Uterus (tissue), 7 donors: ENCODE results near the genes HTR6 and CAMK2N1.

DNA sequence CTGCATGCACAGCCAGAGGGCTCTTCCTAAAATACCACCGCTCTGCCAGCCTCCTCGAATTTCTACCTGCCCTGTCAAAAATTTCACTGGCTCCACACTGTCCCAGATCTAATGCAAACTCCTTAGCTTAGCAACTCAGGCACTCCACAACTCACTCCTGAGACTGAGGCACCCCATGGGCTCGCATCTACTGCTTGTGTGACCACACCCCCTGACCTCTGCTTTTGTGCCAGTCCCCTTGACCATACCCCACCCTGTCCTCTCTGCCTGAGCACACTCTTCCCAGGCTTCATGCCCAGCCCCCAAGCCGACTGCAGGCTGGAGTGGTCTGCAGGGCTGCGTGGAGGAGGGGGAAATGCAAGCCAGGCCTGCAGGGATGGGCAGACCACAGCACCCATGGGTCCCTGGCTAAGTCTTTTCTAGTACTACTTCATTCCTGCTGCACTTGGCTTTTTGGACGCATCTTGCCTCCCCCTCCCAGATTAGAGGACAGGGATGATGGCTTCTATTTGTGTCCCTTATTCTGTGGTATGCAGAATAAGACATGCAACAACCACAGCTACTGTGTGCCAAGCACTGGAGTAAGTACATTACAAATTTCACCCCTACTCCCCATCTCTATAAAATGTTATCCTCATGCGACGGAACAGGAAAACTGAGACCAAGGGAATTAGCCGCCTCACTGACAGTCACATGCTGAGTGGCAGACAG, 5.5 kb downstream of the CAPZB start:
- PRO-cap, 4 experiments, result no peak in any of the 4 experiments
- RAMPAGE, long total RNA, 2 experiments, result no peak in any of the 2 experiments
- RRBS, result no CpG with 5 or more reads among the region's 9 CpGs

- PRO-cap, 4 experiments, result peak in 1 of 4 experiments; most common plus-strand start chr1:19665075 (in 1)
- RAMPAGE, long total RNA, 2 experiments, result no peak in any of the 2 experiments
- RRBS, result 3% methylated on average over 42 of the region's 84 CpGs
Observed at GRCh38 chr1:19664634-19665274, at the start of gene HTR6. Gene HTR6, plus strand, starts transcription at chr1:19664875.

DNA sequence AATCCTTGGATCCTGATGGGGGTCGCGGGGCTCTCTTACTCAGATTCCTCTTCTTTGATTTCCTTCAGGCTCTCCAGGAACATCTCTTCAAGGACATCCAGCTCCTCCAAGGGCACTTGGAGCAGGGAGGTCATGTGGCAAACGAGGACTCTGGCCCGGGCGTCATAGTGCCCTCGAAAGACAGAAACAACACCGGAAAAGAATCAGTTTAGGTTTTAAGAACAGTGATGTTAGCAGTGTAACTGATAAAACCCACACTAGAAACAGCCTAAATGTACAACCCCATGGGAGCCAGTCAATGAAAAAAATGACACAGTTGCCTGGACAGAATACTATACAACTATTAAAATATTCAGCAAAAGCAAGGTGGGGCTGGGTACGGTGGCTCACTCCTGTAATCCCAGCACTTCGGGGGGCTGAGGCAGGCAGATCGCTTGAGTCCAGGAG, 44.1 kb downstream of the TMCO4 start:
- PRO-cap, 4 experiments, result no peak in any of the 4 experiments
- RAMPAGE, long total RNA, 2 experiments, result start-site peak on the minus strand in 1 of 2 experiments, centred at position 129 of the sequence, 12 reads per replicate
- RRBS, result 100% methylated on average over 3 of the region's 10 CpGs

GRCh38 chr1:19800365-19800640, 587 bp upstream of the TMCO4 start:
- PRO-cap, 4 experiments, result peak in 1 of 4 experiments; most common minus-strand start chr1:19800504 (in 1)
- RAMPAGE, long total RNA, 2 experiments, result no peak in any of the 2 experiments
- RRBS, result no CpG with 5 or more reads among the region's 6 CpGs

GRCh38 chr1:19981149-19982057, 2.0 kb upstream of the PLA2G2A start:
- PRO-cap, 4 experiments, result no peak in any of the 4 experiments
- RAMPAGE, long total RNA, 2 experiments, result no peak in any of the 2 experiments
- RRBS, result no CpG with 5 or more reads among the region's 11 CpGs

DNA sequence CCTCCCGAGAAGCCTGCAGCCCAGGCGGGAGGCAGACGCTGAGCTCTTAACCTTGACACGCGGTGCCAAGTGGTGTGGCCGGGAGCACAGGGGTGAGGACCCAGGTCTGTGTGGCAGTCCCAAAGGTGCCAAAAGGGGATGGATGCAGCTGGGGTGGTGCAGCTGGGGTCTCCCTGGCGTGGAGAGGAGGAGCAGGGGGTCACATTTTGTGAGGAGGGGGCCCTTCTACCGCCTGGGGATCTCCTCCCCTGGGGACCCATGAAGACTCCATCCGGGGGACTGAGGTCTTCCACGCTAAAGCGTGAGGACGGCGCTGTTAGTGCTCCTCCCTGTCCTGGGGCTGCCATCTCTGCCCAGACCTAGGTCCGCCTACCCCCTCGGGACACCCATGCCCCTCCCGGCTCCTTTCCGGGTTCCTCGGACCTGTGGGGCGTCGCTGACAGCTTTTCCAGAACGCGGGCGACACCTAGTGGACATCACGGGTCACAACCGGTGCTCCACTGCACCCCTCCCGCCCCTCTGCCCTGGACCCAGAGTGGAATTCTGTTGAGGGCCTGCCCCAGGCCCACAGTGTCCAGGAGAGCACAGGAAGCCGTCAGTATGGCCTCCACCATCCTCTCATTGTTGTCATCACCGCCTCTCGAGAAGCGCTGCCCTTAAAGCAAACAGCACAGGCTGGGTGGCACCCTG, 13.1 kb downstream of the PLA2G2F start:
- PRO-cap, 4 experiments, result peak in 2 of 4 experiments; most common minus-strand start position 351 of the sequence (in 2)
- RAMPAGE, long total RNA, 2 experiments, result no peak in any of the 2 experiments
- RRBS, result 2% methylated on average over 8 of the region's 30 CpGs

GRCh38 chr1:20322069-20322630, 31.5 kb downstream of the VWA5B1 start:
- PRO-cap, 4 experiments, result no peak in any of the 4 experiments
- RAMPAGE, long total RNA, 2 experiments, result no peak in any of the 2 experiments
- RRBS, result no CpG with 5 or more reads among the region's 10 CpGs

GRCh38 chr1:20350113-20350312, 59.3 kb downstream of the VWA5B1 start:
- PRO-cap, 4 experiments, result peak in 1 of 4 experiments; most common minus-strand start chr1:20350211 (in 1)
- RAMPAGE, long total RNA, 2 experiments, result no peak in any of the 2 experiments
- RRBS, result no CpG with 5 or more reads among the region's 7 CpGs

GRCh38 chr1:20485479-20486580, at the start of gene CAMK2N1:
Gene CAMK2N1, minus strand, starts transcription at chr1:20486210.
- PRO-cap, 4 experiments, result peak in 4 of 4 experiments; most common plus-strand start chr1:20485727 (in 4); most common minus-strand start chr1:20485617 (in 3)
- RAMPAGE, long total RNA, 2 experiments, result no peak in any of the 2 experiments
- RRBS, result 2% methylated on average over 45 of the region's 123 CpGs

DNA sequence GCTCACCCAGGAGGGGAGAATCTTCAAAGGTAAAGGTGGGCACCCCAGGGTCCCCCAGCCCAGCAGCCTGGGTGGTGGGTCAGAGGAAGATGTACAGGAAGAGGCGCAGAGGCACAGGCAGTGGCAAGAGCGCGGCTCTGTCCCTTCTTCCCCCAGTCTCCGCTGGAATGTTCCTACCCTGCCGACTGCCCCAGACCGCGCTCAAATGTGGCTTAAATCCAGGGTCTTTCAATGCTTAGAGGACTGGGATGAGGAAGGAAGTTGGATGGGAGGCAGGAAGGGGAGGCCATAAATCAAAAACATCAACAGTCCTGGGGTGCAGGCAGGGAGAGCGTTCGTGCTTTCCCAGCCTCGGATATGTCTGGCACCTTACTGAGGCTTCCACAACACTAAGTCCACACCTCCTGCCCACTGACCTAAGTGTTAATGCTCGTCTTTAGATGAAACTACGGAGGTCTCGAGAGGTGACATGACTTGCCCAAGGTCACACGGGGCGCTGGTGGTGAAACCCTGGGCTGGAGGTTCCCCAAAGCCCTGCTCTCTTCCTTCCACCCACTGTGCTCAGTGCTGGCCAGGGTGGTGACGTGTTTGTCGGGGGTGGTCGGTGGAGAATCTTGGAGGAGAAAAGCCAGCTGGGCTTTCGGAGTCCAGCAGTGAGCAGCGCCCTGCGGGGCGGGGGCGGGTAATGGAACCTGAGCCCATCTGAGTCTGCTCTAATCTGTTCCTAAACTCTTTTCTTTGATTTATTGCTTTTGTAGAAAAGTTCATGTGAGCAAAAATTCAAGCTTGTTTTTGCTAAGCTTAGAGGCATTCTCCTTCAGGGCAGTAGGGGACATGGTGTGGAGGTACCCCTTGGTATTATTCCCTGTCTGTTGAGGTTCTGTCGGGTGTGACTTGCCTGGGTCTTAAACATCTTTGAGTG, 619 bp downstream of the CDA start:
- PRO-cap, 4 experiments, result peak in 4 of 4 experiments; most common plus-strand start position 305 of the sequence (in 4); most common minus-strand start position 209 of the sequence (in 4)
- RAMPAGE, long total RNA, 2 experiments, result no peak in any of the 2 experiments
- RRBS, result no CpG with 5 or more reads among the region's 24 CpGs

- PRO-cap, 4 experiments, result no peak in any of the 4 experiments
- RAMPAGE, long total RNA, 2 experiments, result no peak in any of the 2 experiments
- RRBS, result 91% methylated on average over 3 of the region's 13 CpGs
Observed at GRCh38 chr1:20637662-20638338, 4.5 kb downstream of the PINK1 start.

- PRO-cap, 4 experiments, result no peak in any of the 4 experiments
- RAMPAGE, long total RNA, 2 experiments, result no peak in any of the 2 experiments
- RRBS, result no CpG with 5 or more reads among the region's 6 CpGs
Observed at GRCh38 chr1:20639717-20640236, 6.5 kb downstream of the PINK1 start.

DNA sequence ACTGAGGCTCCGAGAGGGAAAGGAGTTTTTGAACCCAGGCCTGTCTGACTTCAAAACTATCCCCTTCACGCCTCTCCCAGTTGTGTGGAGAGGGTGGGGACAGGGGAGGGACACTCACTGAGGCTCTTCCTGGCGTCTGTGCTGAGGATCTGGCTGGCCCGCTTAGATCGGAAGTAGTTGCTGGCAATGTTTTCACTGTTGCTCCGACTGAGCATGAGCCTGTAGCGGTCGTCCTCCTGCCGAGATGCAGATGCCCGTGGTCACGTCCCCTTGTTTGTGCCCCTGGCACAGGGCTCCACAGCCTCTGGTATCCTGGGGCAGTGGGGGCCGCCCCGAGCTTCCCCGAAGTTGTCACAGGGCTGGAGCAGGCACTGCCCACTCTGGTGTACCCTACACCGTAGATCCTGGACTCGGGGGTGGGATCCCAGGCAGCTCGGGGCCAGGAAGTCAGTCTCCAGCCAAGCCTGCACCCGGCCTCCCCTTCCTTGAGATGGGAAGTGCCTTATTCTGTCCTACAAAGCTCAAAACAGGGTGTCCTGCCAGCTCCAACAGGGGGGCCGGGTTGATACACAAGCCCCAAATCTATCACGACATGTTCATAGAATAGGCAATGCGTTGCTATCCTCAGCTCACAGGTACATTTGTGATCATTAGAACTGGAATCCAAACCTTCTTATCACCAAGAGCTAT, 5.1 kb upstream of the DDOST start:
- PRO-cap, 4 experiments, result peak in 2 of 4 experiments; most common plus-strand start position 195 of the sequence (in 2); most common minus-strand start position 140 of the sequence (in 1)
- RAMPAGE, long total RNA, 2 experiments, result no peak in any of the 2 experiments
- RRBS, result 51% methylated on average over 2 of the region's 21 CpGs

DNA sequence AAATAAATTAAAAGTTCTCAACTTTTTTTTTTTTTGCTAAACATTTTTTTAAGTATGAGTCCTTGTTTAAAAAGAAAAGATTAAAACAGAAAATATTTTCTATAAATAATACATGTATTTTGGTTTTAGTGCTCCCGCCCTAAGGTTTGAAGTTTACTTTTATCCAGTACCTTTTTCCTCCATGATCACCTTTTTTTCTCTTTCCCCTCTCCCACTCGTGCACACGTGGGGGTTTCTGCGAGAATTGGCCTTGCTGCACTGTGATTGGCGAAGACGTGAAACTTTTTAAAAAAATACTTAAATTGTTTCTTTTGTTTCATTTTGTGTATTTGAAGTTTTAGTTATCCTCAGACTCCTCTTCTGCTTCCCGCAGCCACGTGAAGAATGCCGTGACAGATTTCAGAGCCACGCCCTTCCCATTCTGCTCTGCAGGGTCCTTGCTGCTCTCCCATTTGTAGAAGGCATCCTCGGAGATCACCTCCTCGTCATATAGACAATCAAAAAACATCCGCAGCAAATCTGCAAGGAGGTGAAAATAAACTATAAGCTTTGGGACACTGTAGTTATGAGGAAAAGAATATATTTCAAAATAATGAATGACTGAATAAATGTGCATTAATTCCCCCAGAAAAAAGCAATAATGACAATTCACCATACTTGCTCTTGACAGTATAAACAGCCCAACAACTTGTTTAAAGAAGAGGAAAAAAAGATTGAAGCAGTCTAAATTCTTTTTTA, 20.0 kb upstream of the HP1BP3 start:
- PRO-cap, 4 experiments, result no peak in any of the 4 experiments
- RAMPAGE, long total RNA, 2 experiments, result no peak in any of the 2 experiments
- RRBS, result no CpG with 5 or more reads among the region's 13 CpGs

GRCh38 chr1:21190805-21191308, 14.2 kb upstream of the EIF4G3 start:
- PRO-cap, 4 experiments, result no peak in any of the 4 experiments
- RAMPAGE, long total RNA, 2 experiments, result no peak in any of the 2 experiments
- RRBS, result no CpG with 5 or more reads among the region's 2 CpGs

DNA sequence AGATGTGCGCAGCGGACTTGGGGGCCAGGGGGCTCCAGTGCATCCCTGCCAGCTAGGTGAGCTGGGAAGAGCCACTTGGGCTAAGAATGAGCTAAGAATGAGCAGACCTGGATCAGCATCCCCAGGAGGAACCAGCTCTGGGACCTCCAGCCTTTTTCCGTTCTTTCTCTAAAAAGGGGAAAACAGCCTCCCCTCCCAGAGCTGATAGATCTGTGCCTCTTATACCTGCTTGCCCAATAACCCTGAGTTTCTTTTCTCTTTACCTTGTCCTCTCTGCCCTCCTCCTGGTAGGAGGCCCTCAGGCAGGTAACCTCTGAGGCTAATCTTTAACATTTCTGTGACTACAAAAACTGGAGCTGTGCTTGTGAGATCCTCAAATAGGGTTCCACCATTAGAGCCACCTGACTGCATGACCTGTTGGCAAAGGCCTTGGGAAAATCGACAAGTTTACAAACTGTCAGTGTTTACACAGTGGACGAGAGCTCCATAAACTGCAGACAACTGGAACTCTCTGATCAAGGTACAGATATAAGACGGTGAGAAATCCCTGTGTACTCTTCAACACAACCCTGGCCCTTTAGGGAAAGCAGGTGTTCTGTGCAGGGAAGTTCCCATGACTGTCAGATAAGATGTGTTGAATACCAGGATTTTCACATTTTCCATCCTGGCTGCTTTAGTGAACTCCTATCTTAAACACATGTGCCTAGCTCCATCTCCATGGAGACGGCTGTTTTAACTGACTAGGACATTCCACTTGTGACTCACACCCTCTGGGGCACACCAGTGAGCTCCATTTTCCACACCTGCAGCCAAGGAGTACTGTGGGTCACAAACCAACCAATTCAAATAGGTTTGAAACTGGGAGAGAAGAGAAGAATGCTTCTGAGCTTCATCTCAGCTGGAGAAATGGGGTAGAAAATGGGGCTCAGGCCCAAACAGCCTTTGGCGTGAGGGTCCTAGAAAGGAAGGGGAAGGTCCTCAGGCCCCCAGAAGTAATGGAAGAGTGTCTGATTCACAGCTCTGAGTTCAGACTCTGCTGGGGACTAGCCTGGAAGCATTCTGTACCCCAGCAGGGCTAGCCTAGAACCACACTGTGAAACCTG, 38.3 kb downstream of the ECE1 start:
- PRO-cap, 4 experiments, result no peak in any of the 4 experiments
- RAMPAGE, long total RNA, 2 experiments, result no peak in any of the 2 experiments
- RRBS, result no CpG with 5 or more reads among the region's 8 CpGs

- PRO-cap, 4 experiments, result no peak in any of the 4 experiments
- RAMPAGE, long total RNA, 2 experiments, result no peak in any of the 2 experiments
- RRBS, result no CpG with 5 or more reads among the region's 4 CpGs
Observed at GRCh38 chr1:21266776-21267140, 23.5 kb downstream of the ECE1 start.

DNA sequence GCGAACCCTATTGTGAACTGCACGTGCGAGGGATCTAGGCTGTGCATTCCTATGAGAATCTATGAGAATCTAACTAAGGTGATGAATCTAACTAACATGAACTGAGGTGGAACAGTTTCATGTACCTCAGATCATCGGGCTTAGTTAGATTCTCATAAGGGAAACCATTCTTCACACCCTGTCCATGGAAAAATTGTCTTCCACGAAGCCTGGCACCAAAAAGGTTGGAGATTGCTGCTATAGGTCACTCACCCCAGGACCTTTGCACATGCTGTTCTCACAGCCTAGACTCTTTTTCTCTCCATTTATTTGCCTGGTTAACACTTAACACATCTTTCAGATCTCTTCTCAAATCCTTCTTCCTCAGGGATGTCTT, 37.6 kb upstream of the ECE1 start:
- PRO-cap, 4 experiments, result no peak in any of the 4 experiments
- RAMPAGE, long total RNA, 2 experiments, result no peak in any of the 2 experiments
- RRBS, result no CpG with 5 or more reads among the region's 5 CpGs

GRCh38 chr1:21335068-21335636, 44.9 kb upstream of the ECE1 start:
- PRO-cap, 4 experiments, result no peak in any of the 4 experiments
- RAMPAGE, long total RNA, 2 experiments, result start-site peak on the minus strand in 1 of 2 experiments, at chr1:21335490-21335563 at its widest, 6 reads per replicate
- RRBS, result 17% methylated on average over 5 of the region's 17 CpGs

DNA sequence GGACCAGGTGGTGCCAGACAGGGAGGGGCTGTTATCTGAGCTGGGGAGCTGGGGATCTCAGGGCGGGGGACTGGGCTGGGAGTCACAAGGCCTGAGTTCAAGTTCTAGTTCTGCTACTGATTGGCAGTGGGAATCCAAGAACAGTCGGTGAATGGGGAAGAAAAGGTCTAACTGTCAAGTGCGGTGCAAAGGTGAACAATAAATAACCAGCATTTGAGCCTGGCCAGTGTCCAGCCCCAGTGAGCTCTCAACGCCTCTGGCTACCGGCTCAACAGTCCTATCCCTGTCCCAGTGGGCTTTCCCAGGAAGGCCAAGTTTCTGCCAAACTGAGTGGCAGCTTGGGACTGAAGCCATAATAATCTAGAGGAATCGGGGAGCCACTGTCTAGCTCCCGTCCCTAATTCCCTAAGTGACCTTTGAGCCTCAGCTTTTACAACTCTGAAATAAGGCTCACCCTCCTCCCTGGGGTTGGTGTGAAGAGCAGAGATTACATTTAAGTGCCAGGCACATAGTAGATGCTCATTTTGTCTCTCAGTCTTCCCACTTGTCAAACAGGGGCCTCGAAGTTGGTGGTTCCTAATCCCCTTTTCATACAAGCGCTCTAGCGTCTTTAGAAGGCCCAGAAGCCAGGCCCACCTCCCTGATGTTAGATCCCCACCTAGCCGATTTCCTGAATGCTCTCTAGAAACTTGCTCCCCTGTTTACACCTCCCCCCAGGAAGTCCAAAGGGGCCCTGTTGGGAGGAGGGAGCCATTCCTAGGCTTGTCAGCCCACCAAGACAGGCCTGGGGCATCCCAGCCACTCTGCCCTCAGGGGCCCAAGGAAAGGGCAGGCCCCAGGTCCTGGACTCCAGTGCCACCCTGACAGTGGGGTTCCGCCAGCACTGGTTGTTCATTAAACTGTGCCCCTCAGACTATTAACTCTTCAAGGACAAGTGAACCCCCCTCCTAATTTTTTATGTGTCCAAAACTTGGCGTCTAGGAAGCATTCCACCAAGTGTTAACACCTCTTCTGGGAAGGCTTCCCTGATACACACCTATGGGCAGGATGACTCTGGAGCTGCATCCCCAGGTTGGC, 49.1 kb upstream of the ECE1 start:
- PRO-cap, 4 experiments, result no peak in any of the 4 experiments
- RAMPAGE, long total RNA, 2 experiments, result no peak in any of the 2 experiments
- RRBS, result no CpG with 5 or more reads among the region's 13 CpGs